Kidney (tissue), 2 donors: ENCODE measurements around a stretch of chr22.

DNA sequence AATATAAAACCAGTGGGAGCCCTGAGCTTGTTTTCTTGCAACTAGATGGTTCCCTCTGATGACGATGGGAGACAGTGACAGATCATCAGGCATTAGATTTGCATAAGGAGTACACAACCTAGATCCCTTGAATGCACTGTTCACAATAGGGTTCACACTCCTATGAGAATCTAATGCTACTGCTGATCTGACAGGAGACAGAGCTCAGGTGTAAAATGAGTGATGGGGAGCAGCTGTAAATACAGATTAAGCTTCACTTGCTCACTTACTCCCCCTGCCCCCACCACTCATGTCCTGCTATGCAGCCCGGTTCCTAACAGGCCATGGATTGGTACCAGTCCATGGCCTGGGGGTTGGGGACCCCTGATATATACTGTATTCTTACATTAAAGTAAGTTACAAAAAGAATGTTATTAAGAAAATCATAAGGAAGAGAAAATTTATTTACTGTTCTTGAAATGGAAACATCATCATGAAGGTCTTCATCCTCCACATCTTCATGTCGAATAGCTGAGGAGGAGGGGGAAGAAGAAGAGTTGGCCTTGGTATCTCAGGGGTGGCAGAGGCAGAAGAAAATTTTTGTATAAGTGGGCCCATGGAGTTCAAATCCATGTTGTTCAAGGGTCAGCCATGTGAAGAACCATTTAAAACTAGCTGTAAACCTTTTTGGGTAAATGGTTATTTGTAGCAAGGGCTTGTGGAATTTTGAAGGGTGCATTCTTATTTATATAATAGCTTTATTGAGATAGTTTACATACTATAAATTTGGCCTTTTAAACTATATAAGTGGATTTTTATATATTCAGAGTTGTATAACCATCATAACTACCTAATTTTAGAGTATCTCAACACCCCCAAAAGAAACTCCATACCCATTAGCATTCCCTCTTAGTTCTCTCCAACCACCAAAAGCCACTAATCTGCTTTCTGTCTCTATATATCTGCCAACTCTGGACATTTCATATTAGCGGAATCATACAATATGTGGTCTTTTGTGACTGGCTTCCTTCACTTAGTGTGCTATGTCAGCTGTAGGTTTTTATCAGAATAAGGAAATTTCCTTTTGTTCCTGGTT, 16.1 kb downstream of the DGCR8 start:
- PRO-cap = no peak
- RRBS = no CpG with 5 or more reads among the region's 4 CpGs

DNA sequence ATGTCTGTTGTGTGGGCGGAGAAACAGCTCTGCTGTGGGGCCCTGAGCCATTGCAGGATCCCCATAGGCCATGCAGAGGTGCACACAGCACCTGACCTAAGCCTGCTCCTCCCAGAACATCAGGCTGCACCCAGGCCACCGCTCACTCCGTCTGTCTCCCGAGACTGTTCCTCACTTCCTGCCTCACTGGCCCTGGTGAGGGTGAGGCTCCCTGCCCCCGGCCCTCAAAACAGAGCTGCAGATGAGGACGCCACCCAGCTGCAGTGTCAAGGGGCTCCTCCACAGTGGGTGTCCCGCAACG, 3.0 kb upstream of the DGCR6L start:
- PRO-cap = no peak
- RRBS = no CpG with 5 or more reads among the region's 8 CpGs

GRCh38 chr22:20424808-20425970, 12.4 kb downstream of the SCARF2 start:
- PRO-cap = unidirectional peak, minus-strand start at chr22:20424965
- RRBS = 46% methylated on average over 39 of the region's 121 CpGs

GRCh38 chr22:20464125-20464663, 26.6 kb upstream of the SCARF2 start:
- PRO-cap = no peak
- RRBS = no CpG with 5 or more reads among the region's 11 CpGs

GRCh38 chr22:20489879-20490536, 5.6 kb downstream of the KLHL22 start:
- PRO-cap = no peak
- RRBS = no CpG with 5 or more reads among the region's 3 CpGs

- PRO-cap = bidirectional peak, plus-strand start at chr22:20508057, minus-strand start at chr22:20507925
- RRBS = 3% methylated on average over 4 of the region's 41 CpGs
Observed at GRCh38 chr22:20507792-20508581, 577 bp downstream of the MED15 start.

DNA sequence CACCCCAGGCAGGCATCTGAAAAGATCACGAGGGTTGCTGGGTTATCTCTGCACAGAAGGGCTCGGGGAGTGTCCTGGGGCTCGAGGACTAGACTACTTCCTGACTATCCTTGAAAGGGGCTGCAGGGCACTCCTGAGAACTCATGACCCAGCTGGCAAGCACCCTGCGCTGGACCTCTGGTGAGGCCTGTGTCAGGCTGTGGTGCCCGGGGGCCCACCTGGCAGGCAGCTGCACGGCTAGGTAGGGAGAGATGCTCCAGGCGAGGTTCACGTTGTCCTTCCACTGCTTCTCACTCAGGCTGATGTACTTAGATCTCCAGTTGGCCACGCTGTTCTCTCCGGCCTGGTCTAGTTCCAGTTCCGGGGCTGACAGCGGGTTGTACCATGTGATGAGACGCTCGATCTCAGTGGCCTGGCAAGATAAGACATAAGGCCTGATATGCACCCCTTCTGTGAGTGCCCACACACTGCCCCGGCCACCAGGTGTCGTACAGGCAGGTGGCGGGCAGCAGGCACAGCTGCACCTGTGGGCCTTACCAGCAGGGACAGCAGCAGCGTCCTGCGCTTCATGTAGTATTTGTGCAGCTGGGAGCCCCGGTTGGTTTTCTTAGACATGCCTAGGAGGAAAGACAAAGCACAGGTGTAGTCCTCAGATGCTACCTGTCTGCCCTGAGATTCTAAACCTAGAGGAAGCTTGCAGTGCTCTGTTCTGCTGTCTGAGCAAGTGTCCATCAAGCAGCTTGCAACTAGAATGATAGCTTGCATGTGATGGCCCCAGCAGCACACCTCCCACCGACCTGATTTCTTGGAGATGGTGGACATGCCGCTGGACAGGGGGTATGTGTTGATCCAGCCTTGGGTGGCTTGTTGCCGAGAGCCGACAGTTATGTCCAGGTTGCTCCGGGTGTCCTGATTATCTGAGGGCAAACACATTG, 44.6 kb upstream of the SERPIND1 start:
- PRO-cap = no peak
- RRBS = 89% methylated on average over 5 of the region's 25 CpGs

- PRO-cap = no peak
- RRBS = no CpG with 5 or more reads among the region's 10 CpGs
Observed at GRCh38 chr22:20760573-20761618, 13.0 kb upstream of the SERPIND1 start.

DNA sequence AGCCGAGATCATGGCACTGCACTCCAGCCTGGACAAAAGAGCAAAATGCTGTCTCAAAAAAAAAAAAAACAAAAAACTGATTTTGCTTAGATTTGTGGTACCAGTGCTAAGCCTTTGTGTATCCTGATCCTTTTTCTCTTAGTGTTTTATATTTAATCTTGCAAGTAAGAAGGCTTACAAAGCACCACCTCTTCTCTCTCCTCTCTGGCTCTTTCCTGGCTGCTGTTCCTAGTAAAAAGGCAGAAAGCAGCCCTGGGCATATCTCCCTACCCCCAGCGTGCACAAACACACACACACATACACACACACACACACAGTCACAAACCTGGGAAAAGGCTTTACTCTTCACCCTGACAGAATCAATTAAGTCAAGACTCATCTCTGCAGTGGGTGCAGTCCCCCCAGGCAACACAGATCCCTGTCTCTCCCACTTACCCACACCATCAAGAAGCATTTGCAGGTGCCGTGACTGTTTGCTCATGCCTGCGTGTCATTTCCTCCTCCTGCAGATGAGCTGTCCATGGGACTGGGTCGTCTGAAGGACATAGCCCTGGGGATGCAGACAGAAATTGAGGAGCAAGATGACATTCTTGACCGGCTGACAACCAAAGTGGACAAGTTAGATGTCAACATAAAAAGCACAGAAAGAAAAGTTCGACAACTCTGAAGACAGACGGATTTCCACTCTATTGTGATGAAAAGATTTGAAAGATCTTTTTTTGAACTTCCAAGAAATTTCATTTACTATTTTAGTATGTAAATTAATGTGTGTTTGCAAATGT, 28.6 kb downstream of the SNAP29 start:
- PRO-cap = no peak
- RRBS = no CpG with 5 or more reads among the region's 8 CpGs

DNA sequence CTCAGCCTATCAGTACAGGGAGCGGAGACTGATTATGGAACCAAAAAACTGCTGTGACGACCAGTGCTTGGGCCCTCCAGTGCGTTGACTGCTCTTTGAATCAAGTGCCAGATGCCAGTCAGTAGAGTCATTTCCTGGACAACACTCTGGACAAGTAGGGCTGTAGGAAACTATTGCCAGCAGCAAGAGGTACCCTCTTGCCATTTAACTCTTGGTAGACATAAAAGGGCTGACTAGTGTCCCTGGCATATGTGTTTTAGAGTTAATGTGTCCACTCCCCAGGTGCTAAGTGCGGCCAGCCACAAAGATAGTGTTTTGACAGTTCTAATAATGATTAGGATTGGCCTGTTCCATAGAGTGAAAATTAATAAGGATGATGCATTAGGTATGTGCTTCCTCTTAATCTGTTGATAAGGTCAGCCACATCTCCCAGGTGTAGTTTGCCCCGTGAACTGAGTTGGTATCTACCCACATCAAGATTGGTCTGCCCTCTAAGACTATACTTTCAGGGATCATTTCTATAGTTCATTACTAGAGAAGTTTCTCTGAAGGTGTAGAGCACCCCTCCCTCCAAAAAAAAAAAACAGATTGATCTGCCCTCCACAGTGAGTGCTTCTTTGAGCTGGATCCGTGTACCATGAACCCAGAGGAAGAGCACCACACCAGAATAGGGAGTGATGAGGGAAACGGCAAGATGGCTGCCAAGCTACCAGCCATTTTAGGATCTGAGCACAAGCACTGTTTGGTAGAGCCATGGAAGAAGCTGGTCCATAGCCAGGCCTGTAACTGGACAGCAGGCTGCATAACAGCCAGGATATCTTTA, 20.7 kb upstream of the AIFM3 start:
- PRO-cap = no peak
- RRBS = no CpG with 5 or more reads among the region's 7 CpGs

DNA sequence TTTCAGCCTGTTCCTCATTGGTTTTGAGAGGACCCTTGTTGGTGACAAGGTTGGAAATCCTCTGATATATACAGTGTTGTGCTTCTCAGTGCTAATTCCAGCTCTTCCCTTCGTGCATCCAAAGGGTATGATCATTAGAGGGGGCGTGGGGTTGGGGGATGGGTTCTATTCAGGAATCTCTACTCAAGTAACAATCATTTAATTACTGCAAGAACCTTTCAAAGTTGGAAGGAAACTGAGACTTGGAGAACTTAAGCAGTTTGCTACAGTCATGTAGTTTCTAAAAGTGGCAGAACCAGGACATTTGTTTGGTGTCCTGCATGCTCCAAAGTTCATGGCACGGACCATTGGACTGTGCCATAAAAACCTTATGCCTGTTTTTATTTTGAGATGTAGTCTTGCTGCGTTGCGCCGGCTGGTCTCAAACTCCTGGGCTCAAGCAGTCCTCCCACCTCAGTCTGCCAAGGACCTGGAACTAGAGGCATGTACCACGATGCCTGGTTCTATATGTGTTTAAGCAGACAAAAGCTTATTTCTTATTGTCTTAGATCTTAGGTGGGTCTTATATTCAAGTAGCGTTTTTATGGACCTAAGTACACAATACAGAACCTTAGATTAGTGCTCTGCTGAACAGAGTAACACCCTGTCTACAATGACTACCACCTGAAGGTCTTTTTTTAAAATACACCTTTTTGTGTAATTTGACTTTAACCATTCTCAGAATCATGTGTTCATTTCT, 18.6 kb upstream of the AIFM3 start:
- PRO-cap = no peak
- RRBS = no CpG with 5 or more reads among the region's 8 CpGs

- PRO-cap = no peak
- RRBS = no CpG with 5 or more reads among the region's 12 CpGs
Observed at GRCh38 chr22:20966024-20966985, 750 bp upstream of the AIFM3 start.

DNA sequence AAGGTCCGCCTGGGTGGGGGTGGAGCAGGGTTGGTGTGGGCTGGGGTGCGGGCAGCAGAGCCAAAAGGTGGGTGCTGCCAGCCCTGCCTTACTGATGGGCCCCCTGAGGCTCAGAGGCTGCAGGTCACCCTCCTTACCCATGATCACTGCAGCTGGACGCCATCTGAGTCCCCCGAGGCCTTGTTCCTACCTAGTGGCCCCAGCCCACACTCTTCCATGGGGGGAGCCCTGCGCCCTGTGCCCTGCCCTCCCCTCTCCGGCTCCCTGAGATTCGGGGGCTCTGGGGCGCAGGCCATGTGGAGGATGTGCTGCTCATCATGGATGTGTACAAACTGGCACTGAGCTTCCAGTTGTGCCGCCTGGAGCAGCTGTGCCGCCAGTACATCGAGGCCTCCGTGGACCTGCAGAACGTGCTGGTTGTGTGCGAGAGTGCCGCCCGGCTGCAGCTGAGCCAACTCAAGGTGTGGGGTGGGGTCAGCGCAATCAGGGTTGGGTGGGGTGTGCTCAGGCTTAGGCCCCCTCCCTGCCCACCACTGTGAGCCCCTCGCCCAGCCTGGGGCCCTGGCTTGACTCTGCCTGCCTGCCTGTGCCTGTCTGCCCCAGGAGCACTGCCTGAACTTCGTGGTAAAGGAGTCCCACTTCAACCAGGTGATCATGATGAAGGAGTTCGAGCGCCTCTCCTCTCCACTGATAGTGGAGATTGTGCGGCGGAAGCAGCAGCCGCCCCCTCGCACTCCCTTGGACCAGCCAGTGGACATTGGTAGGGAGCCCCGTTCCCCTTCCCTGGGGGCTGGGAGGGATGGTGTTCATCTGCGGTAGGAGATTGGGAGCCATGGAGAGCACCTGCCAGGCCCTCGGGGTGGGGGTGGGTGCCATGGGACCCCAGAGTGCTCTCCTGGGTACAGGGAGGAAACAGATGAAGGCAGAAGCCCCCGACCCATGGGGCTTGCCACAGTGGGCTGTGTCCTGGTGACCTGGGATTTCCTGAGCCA, 7.4 kb downstream of the THAP7 start:
- PRO-cap = no peak
- RRBS = no CpG with 5 or more reads among the region's 29 CpGs

DNA sequence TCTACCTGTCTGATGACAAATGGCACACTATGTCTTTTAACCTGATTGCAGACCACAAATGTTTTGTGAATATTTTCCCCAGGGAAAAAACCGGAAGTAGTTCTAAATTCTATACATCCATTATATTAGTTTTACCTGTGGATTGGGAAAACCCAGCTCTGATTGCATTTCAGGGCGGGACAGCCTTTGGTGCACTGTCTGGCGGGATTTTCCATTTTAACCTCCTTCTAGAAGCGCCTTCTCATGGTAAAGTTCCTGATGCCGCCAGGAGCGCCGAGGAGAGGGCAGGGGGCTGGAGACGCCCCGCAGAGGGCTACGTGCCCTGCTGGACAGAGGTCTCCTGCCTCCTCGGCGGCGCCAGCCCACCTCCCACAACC, 1.3 kb upstream of the P2RX6 start:
- PRO-cap = no peak
- RRBS = no CpG with 5 or more reads among the region's 13 CpGs

DNA sequence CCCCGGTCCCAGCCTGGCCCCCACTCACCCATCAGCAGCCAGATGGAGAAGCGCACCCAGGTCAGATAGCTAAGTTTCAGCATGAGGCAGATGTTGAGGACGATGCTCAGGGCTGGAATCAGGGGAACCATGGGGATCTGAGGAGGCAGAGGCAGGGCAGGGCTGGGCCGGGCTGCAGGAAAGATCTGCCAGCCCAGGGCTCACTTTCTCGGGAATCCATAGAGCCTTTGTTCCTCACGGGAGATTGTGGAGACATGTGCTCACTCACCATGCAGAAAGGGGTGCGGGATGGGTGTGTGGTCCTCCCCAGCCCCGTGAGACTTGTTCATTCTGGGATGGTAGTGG, 3.1 kb downstream of the SLC7A4 start:
- PRO-cap = no peak
- RRBS = 68% methylated on average over 1 of the region's 8 CpGs

GRCh38 chr22:21416347-21416868, 763 bp upstream of the HIC2 start:
- PRO-cap = no peak
- RRBS = no CpG with 5 or more reads among the region's 30 CpGs

GRCh38 chr22:21417891-21418327, 738 bp downstream of the HIC2 start:
- PRO-cap = no peak
- RRBS = no CpG with 5 or more reads among the region's 27 CpGs

DNA sequence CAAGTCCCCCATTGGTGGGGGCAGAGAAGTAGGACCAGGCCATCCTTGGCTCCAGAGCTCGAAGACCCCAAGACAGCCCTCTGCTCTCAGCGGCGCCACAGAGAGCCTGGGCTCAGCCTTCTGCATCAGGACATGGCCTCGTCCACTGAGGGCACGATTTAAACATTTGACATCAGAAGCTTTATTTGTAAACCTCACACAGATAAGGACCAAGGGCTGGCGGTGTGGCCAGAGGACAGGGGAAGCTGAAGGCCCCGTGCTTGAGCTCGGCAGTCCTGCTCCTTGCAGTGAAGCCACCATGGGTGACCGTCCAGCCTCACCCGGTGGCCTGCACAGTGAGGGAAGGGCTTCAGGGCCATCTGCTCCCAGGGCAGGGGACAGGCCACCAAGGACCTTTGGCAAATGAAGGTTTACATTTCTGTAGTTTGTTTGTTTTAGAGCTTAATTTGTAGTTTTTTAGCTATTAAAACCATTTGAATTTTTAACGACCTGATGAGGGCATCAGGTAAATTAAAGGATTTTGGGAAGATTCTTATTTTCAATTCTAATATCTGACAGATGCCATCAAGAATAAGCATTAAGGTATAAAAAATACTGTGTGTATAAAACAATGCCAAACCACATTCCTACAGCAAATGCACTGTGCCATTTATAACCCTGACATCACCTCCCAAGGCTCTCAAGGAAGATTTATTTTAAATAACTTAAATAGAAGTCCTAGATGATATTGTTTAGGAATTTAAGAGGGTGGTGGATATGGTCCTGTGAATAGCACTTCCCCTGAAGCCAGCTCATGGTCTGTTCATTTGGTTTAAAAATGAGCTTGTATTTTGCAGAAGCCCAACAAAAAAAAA, 31.8 kb downstream of the PPIL2 start:
- PRO-cap = no peak
- RRBS = no CpG with 5 or more reads among the region's 11 CpGs

- PRO-cap = no peak
- RRBS = 61% methylated on average over 3 of the region's 26 CpGs
Observed at GRCh38 chr22:21698233-21699379, 32.8 kb downstream of the PPIL2 start.

GRCh38 chr22:21731594-21732139, 3.9 kb downstream of the YPEL1 start:
- PRO-cap = no peak
- RRBS = no CpG with 5 or more reads among the region's 10 CpGs